Prostate gland (tissue), 2 donors: ENCODE measurements around a stretch of chr19.

DNA sequence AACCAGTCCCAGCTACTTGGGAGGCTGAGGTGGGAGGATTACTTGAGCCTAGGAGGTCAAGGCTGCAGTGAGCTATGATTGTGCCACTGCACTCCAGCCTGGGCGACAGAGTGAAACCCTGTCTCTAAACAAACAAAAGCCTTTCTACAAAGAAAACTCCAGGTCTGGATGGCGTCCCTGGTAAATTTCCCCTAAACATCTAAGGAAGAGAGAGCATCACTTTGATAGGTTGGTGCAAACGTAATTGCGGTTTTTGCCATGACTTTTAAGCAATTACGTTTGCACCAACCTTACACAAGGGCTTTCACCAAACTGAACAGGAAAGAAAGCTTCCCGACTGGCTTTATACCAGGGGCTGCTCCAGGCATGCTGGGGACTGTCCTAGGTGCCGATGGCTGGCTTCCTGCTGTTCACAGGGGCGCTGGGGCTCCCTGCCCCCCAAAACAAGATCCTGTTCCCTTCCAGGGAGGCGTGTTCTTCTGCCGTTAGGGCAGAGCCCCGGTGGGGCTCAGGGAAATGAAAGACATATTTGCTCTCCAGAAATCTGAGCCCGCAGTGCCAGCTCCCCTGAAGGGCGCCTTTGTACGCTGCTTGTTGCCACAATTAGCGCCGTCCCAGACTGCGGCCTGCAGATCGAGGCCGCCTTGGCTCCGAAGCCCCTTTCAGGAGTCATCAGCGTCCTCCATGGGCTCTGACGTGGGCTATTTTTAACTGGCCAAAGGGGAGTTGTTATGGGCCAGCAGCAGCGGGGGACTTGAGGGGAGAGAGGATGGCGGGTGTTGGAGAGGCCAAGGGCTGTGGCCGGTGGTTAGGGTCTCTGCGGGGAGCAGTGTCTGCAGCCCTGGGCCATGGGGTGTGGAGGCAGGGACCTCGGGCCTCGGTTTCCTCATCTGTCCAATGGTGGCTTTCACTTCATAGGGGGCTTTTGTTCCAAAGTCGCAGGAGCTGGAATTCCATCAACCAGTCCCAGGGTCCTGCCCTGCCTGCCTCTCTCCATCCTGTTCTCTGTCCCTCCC is 38.5 kb upstream of the KLF2 start:
- PRO-cap, result no peak
- RAMPAGE, long total RNA, 2 experiments, result no peak in any of the 2 experiments

DNA sequence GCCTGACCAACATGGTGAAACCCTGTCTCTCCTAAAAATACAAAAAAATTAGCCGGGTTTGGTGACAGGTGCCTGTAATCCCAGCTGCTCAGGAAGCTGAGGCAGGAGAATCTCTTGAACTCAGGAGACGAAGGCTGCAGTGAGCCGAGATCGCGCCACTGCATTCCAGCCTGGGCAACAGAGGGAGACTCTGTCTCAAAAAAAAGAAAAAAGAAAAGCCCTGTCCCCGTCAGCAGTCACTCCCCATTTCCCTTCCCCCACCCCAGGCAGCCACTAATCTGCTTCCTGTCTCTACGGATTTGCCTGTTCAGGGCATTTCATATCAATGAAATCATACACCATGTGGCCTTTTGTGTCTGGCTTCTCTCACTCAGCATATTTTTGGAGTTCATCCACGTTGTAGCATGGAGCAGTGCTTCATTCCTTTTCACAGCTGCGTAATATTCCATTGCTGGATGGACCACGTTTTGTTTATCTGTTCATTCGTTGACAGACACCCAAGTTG is 36.2 kb upstream of the KLF2 start:
- PRO-cap, result no peak
- RAMPAGE, long total RNA, 2 experiments, result no peak in any of the 2 experiments

DNA sequence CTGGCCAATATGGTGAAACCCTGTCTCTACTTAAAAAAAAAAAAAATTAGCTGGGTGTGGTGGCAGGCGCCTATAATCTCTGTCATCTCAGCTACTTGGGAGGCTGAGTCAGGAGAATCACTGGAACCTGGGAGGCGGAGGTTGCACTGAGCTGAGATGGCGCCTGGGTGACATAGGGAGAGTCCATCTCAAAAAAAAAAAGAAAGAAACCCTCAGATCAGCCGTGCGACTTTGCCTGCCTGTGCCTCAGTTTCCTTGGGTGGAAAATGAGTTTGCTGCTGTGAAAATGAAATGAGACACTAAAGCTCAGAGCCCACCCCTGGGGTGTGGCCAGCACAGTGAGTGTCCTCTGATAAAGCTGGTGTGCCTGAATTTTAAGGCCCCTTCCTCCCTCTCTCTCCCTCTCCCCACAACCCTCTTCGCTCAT is 6.5 kb downstream of the KLF2 start:
- PRO-cap, result no peak
- RAMPAGE, long total RNA, 2 experiments, result no peak in any of the 2 experiments

GRCh38 chr19:16384330-16384818 is 59.7 kb downstream of the KLF2 start:
- PRO-cap, result no peak
- RAMPAGE, long total RNA, 2 experiments, result no peak in any of the 2 experiments

DNA sequence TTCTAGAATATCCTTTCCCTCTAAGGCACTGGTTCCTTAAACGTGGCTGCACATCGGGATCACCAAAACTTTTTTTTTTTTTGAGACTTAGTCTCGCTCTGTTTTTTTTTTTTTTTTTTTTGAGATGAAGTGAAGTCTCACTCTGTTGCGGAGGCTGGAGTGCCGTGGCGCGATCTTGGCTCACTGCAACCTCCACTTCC is 9.5 kb upstream of the EPS15L1 start:
- PRO-cap, result unidirectional peak, minus-strand start at position 115 of the sequence
- RAMPAGE, long total RNA, 2 experiments, result no peak in any of the 2 experiments

DNA sequence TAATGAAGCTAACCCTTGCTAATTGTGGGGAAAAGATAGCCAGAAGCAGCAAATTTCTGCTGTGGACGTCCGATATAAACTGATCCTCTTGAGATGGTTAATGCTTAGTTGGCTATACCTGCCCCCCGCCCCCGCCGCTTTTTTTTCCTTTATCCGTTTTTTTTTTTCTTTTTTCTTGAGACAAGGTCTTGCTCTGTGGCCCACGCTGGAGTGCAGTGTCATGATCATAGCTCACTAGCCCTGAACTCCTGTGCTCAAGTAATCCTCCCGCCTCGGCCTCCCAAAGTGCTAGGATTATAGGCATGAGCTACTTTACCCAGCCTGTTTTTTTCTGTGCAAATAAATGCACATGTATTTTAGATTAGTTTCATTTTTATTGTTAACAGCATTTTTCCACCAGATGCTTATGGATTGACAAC is 882 bp upstream of the CHERP start:
- PRO-cap, result no peak
- RAMPAGE, long total RNA, 2 experiments, result no peak in any of the 2 experiments

DNA sequence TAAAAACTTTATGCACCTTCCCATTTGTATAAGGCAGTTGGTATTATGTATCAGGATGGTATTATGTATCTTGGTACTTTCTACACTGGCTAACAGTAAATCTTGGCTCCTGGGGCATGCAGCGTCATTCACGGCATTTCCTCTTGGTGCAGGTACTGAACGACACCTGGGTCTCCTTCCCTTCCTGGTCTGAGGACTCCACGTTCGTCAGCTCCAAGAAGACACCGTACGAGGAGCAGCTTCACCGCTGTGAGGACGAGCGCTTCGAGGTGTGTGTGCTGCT is 25.3 kb upstream of the F2RL3 start:
- PRO-cap, result no peak
- RAMPAGE, long total RNA, 2 experiments, result start-site peak on the plus strand in 1 of 2 experiments, centred at position 152 of the sequence, 19 reads per replicate

- PRO-cap, result no peak
- RAMPAGE, long total RNA, 2 experiments, result no peak in any of the 2 experiments
These were observed 2.3 kb downstream of the MYO9B start for GRCh38 chr19:17077800-17078366.

DNA sequence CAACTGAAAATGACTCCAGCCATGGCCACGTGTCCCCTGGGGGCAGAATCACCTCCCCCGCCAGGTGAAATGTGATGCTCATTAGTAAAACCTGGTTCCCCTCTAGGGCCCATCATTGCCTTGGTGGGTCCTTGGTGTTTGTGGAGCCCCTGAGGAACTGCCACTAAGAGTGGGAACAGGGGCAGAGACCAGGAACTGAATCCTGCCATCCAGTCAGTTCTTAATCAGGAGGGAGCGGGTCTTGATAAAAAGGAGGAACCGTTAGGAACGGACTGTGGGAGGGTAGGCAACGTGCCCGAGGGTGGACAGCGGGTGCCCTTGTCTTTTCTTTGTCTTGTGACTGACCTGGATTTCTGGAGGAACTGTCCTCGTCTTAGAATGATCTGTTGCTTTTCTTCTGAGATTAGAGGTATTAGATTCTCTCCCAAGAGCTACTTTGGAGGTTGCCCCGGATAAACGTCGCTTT is 3.5 kb downstream of the MYO9B start:
- PRO-cap, result no peak
- RAMPAGE, long total RNA, 2 experiments, result no peak in any of the 2 experiments

GRCh38 chr19:17101518-17102621 is 26.3 kb downstream of the MYO9B start:
- PRO-cap, result no peak
- RAMPAGE, long total RNA, 2 experiments, result no peak in any of the 2 experiments

- PRO-cap, result bidirectional peak, plus-strand start at chr19:17114578, minus-strand start at chr19:17114490
- RAMPAGE, long total RNA, 2 experiments, result no peak in any of the 2 experiments
These were observed 39.0 kb downstream of the MYO9B start for GRCh38 chr19:17114213-17115253.

- PRO-cap, result no peak
- RAMPAGE, long total RNA, 2 experiments, result no peak in any of the 2 experiments
These were observed 62.7 kb upstream of the USE1 start for GRCh38 chr19:17152538-17152853.

DNA sequence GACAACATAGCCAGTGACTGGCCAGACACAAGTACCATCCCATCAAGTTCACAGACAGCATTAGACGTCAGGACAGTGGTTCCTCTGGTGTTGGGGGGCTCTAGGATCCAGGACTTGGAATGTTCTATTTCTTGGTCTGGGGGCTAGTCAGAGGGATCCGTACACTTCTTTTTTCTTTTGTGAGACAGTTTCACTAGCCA is 59.2 kb upstream of the USE1 start:
- PRO-cap, result no peak
- RAMPAGE, long total RNA, 2 experiments, result no peak in any of the 2 experiments

DNA sequence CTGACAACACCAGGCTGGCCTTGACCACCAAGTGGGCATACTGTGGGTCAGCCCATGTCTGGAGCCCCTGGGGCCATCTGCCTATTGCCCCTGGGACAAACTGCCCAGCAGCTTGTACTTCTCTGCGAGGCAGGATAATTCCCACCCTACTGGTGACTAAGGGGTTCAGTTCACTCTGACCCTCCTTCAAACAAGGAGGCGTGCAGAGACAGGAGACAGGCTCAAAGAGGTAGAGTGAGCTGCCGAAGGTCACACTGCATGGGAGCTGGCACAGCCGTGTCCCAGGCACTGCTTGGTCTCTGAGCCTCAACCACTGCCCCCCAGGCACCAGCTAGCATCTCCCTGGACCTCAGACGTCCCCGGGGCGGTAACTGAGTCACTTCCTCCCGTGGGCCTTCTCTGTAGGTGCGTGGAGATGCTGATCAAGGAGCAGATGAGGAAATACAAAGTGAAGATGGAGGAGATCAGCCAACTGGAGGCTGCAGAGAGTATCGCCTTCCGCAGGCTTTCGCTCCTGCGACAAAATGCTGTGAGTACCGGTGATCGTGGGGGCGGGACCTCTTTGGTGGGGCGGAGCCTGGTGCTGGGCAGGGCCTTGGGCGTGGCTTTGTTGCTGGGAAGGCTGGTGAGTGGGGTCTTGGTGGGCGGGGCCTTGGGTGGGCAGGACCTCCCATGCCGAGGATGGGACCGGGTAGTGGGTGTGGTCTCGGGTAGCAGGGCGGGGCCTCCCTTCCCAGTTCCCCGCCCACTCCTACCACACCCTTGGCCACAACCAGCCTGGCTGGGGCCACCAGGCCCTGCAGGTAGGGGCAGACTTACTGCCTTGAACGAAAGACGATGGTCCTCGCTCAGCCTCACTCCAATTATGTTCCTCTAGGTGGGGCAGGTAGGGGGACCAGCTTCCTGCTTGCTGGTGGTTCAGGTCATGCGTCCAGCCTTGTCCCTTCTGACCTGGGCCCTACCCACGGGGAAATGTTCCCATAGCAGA is 5.7 kb upstream of the USE1 start:
- PRO-cap, result no peak
- RAMPAGE, long total RNA, 2 experiments, result no peak in any of the 2 experiments

- PRO-cap, result no peak
- RAMPAGE, long total RNA, 2 experiments, result no peak in any of the 2 experiments
These were observed 1.1 kb upstream of the NR2F6 start for GRCh38 chr19:17246954-17247138.

- PRO-cap, result no peak
- RAMPAGE, long total RNA, 2 experiments, result no peak in any of the 2 experiments
These were observed 581 bp downstream of the ANO8 start for GRCh38 chr19:17334209-17334339.

GRCh38 chr19:17406633-17407108 is 1.2 kb upstream of the BST2 start:
- PRO-cap, result no peak
- RAMPAGE, long total RNA, 2 experiments, result no peak in any of the 2 experiments

DNA sequence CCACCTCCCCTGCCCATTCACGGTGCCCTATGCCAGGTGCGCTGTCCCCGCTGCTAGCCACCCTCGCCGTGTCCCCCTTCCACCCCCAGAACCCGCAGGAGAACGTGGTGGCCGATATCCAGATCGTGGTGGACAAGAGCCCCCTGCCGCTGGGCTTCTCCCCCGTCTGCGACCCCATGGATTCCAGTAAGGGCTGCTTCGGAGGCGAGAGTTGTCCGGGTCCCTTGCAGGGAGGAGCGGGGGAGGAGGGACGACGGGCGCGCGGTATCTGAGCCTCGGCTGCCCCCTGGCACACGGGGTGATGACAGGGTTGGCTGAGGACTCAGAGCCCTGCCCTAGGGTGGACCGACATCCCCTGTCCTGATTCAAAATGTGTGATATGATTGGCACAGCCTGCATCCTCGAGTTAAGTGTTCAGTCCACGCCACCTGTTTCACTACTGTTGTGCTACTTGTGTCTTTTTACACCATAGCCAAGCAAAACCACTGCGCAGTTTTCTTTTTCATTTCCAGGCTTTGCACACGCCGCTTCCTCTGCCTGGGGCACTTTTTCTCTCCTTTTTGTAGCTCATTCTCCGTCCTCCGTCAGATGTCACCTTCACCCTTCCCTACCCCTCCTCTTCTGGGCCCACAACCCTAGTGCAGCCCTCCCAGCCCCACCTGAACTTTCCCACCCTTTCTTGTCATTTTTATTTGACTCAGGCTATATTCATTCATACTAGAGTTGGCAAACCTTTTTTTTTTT is 774 bp downstream of the MVB12A start:
- PRO-cap, result no peak
- RAMPAGE, long total RNA, 2 experiments, result no peak in any of the 2 experiments

DNA sequence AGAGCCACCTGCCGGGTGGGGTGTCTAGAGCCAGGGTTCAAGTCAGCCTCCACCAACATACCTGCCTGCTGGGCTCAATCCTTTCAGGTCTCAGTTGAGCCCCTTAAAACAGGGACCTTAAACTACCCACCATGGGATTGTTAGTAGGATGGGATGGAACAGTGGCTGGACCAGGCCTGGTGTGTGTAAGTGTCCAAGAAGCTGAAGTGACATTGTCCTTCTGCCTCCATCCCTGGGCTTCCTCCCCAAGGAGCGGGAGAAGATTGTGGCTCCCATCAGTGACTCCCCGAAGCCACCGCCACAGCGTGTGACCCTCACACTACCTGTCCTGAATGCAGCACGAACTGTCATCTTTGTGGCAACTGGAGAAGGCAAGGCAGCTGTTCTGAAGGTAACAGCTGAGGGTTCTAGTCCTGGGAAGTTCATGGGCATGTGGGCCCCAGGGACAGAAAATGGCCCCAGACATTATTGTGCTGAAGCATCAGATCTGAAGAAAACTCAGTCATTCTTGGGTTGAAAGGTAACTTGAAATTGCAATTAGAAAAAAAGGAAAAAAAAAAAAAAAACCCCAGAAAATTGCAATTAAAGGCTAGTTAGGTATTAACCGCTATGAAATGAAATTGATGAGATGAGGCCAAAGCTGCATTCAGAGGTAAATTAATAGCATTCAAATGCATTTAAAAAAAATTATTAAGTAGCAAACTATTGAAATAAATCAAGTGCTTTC is 6.2 kb downstream of the PGLS start:
- PRO-cap, result no peak
- RAMPAGE, long total RNA, 2 experiments, result start-site peak on the plus strand in 1 of 2 experiments, centred at position 301 of the sequence, 14 reads per replicate

DNA sequence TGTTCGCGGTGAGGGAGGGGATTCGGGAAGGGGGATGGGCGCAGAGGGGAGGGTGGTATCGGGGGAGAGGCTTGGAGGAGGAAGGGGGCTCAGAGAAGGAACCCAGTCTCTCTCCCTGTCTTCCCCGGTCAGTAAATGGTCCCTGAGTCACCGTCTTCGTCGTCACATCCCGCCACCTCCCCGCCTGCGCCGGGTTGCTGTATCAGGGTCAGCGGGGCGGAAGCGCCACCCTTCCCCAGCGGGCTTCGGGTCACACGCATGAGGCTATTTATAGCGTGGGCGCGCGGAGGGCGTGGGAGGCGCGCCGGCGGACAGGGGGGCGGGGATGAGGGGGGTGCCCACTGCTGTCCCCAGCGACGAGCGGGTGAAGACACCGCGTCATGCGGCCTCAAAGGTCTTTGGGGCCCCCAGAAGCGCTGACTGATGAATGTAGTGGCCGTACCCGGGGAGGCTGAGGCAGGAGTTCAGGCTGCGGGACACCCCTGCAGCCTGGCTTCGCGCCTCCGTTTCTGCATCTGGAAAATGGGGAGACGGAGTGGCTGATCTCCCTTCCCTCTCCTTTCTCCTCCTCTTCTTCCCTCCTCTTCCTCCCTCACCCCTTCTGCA is 7.9 kb downstream of the UNC13A start:
- PRO-cap, result unidirectional peak, minus-strand start at position 133 of the sequence
- RAMPAGE, long total RNA, 2 experiments, result no peak in any of the 2 experiments